PFSK-1 (cell line): ENCODE measurements around the genes POTEB3, OR4M2, GOLGA6L1 and UBE3A.

DNA sequence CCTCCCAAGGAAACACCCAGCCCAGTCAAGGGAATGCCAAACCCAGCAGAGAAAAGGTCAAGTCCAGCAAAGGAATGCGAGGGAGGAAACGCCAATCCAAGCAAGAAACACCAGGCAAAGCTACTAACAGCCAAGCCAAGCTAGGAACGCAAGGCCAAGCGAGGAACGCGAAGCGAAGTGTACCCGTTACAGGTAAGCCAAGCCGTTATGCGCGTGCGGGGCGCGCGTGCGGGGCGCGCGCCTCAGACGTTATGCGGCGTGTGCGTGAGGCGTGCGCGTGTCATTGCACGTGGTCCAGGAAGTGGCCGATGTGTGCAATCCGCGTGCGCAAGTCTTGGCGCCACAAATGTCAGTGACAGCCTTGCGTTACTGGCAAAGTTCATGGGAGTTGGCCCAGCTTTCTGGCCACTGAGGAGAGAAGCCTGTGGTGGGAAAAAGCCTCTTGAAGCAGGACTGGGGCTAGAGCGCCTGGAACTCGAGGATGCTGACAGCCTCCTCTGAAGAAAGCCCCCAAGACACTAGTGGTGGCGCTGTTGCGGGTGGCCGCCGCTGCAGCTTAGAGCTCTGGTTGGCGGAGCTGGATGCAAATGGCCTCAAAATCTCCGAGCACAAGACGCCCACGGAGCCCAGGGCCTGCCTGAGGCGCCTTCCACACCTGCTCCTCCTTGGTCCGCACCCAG, at the start of gene POTEB3:
Gene POTEB3 (minus strand): TSS at position 242 of the 680 bp plus-strand sequence.
- RRBS, result no CpG with 5 or more reads among the region's 45 CpGs

GRCh38 chr15:22080175-22080775, at the start of gene OR4M2:
OR4M2 (plus strand) TSS chr15:22080527.
- RRBS, result no CpG with 5 or more reads among the region's 2 CpGs

DNA sequence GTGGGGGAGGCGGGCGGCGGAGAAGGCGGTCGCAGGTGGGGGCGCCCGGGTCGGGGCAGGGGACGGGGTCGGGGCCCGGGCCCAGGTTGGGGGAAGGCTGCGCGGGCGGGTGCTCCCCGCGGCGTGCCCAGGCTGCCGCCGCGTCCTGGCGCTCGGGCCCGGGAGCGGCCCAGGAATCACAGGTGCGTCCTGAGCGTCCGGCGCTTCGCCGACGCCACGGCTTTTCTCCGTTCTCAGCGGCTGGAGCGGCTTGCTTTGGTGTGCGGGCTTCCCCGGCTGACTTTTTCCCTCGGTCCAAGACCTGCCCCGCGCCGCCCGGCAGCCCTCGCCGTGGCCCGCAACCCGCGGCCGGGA, 402 bp downstream of the NIPA1 start:
- RRBS, result 2% methylated on average over 25 of the region's 48 CpGs

GRCh38 chr15:22895274-22896189, 57.1 kb downstream of the NIPA2 start:
- RRBS, result no CpG with 5 or more reads among the region's 16 CpGs

GRCh38 chr15:23136555-23137041, at the start of gene GOLGA6L1:
GOLGA6L1 (minus strand) TSS chr15:23136822.
- RRBS, result no CpG with 5 or more reads among the region's 7 CpGs

DNA sequence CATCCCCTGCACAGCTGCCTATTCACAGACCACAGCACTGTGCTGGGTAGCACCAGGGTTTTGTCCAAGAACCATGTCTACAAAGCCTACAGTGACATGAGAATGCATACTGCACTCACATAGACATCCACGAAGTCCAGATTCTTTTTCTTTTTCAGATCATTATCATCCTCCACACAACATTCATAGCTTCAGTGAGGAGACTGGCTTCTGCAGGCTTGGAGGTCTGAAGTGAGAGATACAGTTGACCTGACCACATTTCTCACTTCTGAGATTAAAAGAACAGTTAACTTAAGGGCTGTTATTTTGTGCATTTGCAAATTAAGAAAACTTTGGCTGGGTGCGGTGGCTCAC, 137.5 kb upstream of the SNRPN start:
- RRBS, result no CpG with 5 or more reads among the region's 2 CpGs

GRCh38 chr15:24878219-24878571, 76.6 kb upstream of the SNRPN start:
- RRBS, result 43% methylated on average over 9 of the region's 35 CpGs

DNA sequence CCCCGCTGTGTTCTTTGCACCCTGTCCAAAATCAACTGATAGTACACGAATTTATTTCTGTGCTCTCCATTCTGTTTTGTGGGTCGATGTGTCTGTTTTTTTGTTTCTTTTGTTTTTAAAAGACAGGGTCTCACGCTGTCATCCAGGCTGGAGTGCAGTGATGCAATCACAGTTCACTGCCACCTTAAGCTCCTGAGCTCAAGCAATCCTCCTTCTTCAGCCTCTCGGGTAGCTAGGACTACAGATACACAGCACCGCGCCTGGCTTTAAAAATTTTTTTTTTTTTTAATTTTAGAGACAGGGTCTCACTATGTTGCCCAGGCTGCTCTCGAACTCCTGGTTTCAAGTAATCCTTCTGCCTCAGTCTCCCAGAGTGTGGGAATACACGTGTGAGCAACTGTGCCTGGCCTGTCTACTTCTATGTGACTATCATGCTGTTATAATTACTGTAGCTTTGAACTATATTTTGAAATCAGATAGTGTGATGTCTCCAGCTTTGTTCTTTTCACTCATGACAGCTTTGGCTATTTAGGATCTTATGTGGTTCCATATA, 39.3 kb downstream of the UBE3A start:
- RRBS, result no CpG with 5 or more reads among the region's 9 CpGs

- RRBS, result 1% methylated on average over 25 of the region's 123 CpGs
Observed at GRCh38 chr15:25438103-25439053, at the start of gene UBE3A. UBE3A (minus strand) TSS chr15:25439024.

- RRBS, result no CpG with 5 or more reads among the region's 1 CpG
Observed at GRCh38 chr15:25531265-25531603, 92.4 kb upstream of the UBE3A start.

- RRBS, result no CpG with 5 or more reads among the region's 3 CpGs
Observed at GRCh38 chr15:25568947-25569173, 130.0 kb upstream of the UBE3A start.

GRCh38 chr15:25631835-25632169, 193.0 kb upstream of the UBE3A start:
- RRBS, result no CpG with 5 or more reads among the region's 4 CpGs

DNA sequence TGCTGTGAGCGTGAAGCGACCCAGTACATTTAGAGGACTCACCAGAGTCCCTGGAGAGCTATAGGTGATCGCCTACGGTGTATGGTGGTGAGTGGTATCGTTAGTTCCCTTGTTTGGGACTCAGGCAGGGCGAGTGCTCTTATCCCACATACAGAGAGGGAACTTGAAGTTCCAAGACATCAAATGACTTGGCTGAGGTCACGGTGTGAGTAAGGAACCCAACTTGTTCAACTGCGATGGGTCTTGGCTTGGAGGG, 178.8 kb downstream of the ATP10A start:
- RRBS, result no CpG with 5 or more reads among the region's 8 CpGs

GRCh38 chr15:25804014-25804942, 58.8 kb downstream of the ATP10A start:
- RRBS, result no CpG with 5 or more reads among the region's 13 CpGs

- RRBS, result no CpG with 5 or more reads among the region's 18 CpGs
Observed at GRCh38 chr15:25830630-25831677, 32.2 kb downstream of the ATP10A start.

GRCh38 chr15:25860317-25860719, 2.8 kb downstream of the ATP10A start:
- RRBS, result no CpG with 5 or more reads among the region's 5 CpGs

- RRBS, result no CpG with 5 or more reads among the region's 8 CpGs
Observed at GRCh38 chr15:25863684-25864026, 528 bp upstream of the ATP10A start.

- RRBS, result no CpG with 5 or more reads among the region's 3 CpGs
Observed at GRCh38 chr15:26013979-26014240, 150.8 kb upstream of the ATP10A start.

DNA sequence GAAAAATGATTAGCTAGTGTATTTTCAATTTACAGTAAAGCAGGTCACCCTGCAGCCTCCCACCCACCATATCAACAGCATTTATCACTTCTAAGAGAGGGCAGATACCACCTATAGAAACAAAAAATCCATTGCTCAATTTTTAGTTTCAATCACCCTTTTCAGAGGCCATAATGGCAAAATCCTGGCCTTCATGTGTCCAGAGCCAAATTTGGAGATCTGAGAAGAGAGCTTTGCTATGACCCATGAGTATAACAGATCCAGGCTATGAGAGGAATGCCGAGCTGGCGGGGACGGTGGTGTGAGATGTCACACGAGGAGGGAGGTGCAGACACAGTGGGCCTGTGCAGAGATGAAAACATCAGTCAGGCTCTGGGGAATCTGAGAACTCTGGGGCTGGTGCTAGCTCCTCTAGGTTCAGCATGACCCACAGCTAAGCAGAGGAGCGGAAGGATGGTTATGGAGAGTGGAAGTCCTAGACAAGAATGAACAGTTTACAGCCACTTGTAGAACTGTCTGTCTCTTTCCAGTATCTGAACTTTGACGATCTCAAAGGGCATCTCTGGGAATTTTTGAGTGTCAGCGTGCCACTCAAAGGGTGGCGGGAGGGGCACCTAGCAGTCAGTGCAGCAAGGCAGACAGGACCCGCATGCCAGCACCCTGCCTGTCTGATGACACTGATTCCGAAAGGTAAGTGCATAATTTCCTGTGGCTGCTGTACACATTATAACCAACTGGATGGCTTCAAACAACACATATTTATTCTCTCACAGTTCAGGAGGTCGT, 398.4 kb upstream of the ATP10A start:
- RRBS, result no CpG with 5 or more reads among the region's 11 CpGs

GRCh38 chr15:27448876-27449482, 478.0 kb downstream of the GABRG3 start:
- RRBS, result no CpG with 5 or more reads among the region's 4 CpGs